ENCODE measurements around a stretch of chr12.

DNA sequence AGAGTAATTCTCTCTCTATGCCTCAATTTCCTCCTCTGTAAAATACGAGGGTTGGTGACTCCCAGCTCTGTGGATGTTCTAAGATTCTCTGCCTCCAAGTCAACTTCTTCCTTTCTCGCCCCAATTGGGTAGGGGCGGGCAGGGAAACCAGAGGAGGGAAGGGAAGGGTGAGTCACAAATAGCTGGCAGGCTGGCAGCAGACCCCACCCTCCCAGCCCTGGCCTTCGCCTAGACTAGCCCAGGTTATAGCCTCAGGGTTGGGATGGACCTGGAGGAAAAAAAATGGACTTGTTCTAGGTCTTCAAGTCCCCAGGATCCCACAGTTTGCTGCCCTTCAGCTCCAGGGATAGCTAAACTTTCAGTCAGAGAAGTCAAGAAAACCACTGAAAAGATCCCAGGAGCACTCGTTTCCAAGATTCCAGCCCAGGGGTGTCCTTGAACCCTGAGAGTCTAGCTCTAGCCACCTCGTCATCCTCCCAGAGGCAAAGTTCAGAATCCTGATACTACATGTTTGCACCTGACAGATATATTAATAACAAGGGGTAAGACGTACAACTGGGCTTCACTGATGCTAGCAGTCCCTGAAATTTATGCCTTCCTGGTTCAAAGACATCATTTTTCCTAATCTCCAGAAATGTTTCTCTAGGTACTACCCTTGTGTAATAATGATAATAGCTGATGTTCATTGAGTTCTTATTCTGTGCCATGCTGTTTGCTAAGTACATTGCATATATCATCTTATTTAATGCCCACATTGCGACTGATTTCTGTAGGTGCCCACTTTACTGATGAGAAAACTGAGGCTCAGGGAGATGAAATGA, 2.5 kb downstream of the DGKA start:
- PRO-cap = no peak

DNA sequence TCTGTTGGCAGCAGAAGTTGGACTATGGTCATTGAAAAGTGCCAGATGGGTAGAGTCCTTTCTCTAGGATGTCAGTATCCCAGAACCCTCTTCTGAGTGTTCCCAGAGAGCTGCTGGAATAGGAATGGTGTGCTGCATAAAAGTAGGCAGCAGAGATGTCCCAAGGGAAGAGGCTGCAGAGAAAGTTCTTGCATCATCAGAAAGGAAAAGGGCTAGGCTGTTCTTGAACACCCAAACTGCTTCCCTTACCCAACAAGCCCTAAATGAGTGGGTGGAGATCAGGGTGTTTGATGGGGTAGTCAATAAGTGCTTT, 3.4 kb downstream of the DGKA start:
- PRO-cap = no peak

- PRO-cap = no peak
These were observed 7.4 kb downstream of the PMEL start for GRCh38 chr12:55958416-55958903.

DNA sequence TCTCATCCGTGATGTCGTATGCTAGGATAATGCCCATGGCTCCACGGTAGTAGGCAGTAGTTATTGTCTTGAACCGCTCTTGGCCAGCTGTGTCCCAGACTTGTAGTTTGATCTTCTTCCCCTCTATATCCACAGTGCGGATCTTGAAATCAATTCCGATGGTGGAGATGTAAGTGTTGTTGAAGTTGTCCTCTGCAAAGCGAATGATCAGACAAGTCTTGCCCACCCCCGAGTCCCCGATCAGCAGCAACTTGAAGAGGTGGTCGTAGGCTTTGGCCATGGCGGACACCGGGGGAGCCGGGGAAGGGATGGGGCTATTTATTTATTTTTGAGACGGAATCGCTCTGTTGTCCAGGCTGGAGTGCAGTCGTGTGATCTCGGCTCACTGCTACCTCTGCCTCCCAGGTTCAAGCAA, 6.9 kb downstream of the RAB5B start:
- PRO-cap = no peak

DNA sequence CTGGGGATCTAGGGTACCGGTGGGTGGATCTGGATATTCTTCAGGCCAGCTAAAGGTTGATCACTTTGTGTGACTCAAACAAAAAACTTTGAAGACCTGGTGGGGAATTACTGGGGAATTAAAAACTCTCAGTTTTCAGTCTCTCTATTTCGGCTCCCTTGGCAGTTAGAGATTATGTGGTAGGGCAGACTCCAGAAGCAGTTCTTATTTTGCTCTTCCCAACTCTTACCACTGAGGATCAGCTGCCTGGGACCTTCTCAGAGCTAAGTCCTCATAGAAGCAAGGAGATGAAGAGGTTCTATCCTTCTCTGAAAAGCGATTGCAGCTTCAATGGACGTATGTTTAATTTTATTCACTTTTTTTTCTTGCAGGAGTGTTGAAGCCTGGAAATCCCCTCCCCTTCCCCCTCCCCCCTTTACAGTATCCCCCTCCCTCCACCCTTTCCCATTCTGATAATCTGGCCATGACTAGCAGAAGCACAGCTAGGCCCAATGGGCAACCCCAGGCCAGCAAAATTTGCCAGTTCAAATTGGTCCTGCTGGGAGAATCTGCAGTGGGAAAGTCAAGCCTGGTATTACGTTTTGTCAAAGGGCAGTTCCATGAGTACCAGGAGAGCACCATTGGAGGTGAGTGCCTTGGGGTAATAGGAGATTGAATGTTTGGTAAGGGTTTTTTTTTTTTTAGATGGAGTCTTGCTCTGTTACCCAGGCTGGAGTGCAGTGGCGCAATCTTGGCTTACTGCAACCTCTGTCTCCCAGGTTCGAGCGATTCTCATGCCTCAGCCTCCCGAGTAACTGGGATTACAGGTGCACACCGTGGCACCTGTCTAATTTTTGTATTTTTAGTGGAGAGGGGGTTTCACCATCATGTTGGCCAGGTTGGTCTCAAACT, 10.3 kb upstream of the SUOX start:
- PRO-cap = no peak

- PRO-cap = bidirectional peak, plus-strand start at chr12:56104395, minus-strand start at chr12:56104203
These were observed 493 bp upstream of the PA2G4 start for GRCh38 chr12:56103891-56104240.

- PRO-cap = no peak
These were observed 3.3 kb upstream of the RPL41 start for GRCh38 chr12:56112815-56113805.

GRCh38 chr12:56143602-56144849, 8.4 kb upstream of the MYL6B start:
- PRO-cap = no peak

DNA sequence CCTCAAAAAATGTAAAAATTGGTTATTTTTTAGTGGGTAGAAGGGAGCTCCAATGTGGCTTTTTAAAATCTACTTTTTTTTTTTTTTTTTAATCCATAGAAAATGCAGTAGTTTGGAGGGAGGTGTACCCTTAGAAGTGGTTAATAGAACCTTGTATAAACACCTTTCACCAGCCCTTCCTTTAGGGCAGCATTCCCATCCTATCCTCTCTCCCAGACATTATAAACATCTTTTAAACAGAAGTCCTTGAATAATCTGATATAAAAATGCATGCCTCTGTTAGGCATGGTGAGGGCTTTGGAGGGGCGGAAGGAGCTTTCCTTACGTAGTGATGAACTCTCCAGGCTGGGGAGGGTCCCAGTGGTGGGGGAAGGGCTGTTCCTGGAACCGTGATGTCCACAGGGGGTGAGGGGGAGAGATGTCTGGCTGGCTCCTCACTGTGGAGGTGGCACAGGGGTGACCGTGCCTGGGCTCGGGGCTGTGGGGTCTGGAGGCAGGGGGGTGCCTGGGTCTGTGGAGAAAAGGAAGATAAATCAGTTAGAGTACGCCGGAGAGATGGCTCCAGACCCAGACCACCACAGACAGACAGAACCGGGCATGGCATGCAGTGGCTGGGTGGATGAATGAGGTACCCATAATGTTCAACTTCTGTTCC, 5.2 kb downstream of the MYL6 start:
- PRO-cap = no peak

DNA sequence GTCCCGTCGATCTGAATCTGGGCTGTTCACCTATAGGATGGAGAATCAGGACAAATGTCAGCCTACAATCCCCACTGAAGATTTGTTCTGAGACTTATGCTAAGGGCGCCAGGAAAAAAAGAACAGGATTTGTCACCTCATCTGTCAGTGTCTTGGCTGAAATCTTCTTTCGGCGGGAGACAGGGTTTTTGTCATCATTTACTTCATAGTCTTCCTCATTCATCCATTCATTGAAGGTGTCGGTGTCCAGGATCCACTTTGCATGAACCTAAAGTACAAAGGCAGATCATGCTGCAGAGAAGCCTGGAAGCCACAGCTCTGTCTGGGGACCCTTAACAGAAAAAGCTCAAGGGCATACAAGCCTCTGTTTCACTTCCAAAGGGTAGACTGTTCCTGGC, 7.7 kb downstream of the SMARCC2 start:
- PRO-cap = no peak

DNA sequence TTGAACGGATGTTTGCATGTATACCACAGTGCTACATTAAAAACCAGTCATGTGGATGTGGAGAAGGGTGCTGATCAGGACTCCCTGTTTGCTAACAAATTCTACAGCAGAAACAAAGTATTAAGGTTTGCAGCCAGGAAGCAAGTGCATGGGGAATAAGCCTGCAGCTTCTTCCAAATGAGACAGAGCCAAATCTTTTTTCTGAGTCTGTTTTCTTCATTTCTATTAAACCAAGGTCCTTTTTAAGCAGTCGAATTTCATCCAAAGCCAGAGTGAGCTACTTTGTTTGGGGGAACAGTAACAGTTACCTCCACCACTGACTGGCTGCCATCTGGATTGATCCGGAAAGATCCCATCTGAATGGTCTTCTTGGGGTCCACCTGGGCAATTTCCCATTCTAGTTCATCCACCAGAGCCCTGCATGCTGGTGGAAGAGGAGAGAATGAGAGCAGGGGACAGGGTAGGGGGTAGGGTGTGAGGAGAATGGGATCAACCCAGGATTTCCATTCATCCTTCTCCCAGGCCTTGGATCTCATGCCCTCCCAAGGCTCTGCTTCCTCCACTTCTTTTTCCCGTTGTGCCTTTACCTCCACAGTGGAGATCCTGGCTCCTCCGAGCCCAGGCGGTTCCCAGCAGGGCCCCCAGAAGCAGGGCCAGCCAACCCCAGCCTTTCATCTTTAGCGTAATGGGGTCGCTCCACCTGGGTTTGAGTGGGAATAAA, 1.1 kb downstream of the CNPY2 start:
- PRO-cap = no peak

GRCh38 chr12:56424673-56425282, 24.4 kb downstream of the TIMELESS start:
- PRO-cap = no peak

- PRO-cap = no peak
These were observed 5.1 kb downstream of the RBMS2 start for GRCh38 chr12:56526659-56527200.

- PRO-cap = no peak
These were observed 49.6 kb downstream of the RBMS2 start for GRCh38 chr12:56571121-56571669.

DNA sequence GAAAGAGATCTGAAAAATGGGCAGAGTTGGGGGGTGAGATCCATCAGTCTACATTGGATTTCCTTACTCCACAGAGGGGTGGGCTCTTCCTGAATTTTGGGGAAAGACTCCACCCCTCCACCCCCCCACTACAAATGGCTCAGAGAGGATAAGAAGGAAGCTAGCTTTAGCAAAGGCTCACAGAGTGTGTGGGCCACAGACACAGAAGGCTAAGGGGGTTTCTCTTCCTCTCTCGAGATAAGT, 1.6 kb upstream of the BAZ2A start:
- PRO-cap = no peak

DNA sequence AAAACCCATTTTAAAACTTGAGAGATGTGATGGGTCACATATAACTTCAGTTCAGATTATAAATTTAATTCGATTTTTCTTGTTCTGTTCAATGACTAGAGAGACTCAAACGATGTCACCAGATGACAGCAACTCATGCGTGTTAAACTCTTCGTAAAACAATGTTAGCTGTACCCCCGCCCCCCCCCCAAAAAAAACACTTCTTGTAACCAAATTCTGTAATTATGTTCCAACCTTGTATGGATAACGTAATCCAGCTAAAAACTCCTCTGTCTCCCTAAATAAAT, 603 bp upstream of the NACA start:
- PRO-cap = no peak

GRCh38 chr12:57059696-57060440, 9.9 kb upstream of the MYO1A start:
- PRO-cap = no peak

DNA sequence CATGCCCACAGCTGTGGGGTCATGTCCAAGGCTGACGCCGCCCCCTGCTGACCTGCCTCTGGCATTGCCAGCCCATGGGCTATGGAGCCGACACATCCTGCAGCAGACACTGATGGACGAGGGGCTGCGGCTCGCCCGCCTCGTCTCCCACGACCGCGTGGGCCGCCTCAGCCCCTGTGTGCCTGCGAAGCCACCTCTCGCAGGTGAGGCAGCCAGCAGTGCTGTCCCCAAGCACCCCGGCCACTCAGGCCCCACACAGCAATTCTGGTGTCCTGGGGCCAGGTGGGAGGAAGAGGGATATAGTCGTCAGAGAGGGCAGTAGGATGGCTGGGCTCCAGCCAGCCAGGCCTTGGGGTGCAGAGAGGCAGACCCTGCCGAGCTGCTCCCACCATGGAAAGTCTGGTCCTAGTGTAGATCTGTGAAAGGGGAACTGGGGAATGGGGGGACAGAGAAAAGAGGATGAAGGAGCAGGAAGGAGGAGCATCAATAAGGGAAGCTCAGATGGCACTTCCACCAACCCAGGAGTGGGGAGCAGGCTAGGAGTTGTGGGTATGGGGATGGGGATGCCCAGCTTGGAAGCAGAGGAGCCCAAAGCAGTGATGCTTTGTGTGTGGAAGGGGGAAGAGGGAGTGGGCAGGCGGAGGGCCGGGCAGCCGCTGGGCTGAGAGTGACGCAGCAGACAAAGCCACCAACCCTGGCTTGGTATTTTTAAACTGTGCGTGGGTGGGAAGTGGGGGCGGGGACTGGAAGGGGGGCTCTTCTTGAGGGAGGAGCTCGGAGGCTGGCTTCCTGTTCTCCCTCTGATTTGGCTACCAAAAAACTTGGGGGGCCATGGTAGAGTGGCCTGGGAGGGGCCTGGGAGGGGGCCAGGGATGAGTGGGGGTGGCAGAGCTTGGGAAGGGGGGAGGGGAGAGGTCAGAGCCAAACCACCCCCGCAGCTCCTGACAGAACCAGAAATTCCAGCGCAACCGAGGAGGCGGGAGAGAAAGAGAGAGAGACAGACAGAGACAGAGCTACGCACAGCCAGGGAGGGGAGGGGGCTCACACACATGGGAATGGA, 4.8 kb downstream of the NAB2 start:
- PRO-cap = no peak

GRCh38 chr12:57095963-57096769, 7.3 kb downstream of the NAB2 start:
- PRO-cap = no peak

DNA sequence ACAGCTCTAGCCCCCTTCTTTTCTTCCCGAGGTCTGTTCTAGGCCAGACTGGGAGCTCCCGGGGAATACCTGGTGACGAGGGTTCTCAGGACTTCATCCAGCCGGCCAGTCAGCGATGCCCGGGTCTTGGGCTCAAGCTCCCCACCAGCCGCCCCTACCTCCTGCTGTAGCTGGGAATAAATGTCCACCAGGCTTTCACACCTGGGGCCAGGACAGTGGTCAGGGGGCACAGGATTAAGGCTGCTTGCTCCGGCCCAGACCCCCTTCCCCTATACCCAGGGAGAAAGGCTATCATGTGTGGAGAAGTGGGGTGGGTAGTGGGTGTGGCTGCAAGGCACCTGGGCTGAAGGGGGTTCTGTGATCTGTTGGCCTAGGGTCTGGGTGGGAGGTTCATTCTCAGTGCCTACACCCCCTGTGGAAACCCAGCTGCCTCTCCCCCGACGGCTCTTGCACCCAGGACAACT, 5.7 kb downstream of the STAT6 start:
- PRO-cap = no peak

Data from REH cell (cell line).